Cardiac atrium fibroblast (primary cell): Measurements from ENCODE around the genes TRMO and HEMGN.

GRCh38 chr9:97921881-97922829 is at the start of gene TRMO:
TSS of gene TRMO (minus strand) at chr9:97922500.
- RAMPAGE, long total RNA = start-site peak on the minus strand at chr9:97922487-97922556, 28 and 25 reads in 2 replicates

GRCh38 chr9:97937703-97938606 is at the start of gene HEMGN:
TSS of gene HEMGN (minus strand) at chr9:97938172.
- RAMPAGE, long total RNA = no peak

DNA sequence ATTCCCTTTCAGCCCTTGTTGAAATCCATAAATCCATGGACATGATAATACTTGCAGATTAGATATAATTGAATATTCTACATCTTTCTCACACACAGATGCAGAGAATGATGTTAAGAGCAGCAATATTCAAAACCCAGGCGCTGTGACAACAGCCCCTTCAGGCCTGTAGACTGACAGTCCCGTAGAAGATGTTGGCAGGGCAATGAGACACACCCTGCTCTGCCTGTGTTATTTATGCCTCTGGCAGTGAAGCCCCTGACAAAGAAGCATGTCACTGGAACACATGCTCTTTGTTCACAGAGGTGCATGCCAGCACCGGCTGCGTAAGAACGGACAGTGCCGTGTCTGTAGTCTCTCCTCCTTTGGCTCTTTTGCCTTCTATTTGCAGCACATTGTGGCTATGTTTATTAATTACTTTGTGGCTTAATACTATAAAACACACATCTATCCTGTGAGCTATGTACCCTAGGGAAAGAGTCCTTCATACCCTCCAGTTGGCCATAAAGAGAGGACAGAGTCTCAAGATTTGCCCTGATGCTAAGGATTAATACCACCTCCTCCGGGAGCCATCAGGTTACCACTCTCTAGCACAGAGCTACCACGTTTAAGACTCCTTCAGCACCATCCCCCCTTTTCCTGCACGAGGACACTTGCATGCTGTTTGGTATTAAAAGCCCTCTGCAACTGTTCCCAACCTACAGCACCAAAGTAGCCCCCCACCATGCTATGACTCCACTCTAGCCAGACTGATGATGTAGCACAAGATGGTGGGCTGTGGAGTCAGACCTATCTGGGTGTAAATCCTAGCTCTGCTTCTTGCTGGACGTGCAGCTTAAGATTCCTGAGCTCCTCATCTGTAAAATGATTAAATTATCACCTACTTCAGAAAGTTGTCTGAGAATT is 2.0 kb upstream of the ANP32B start:
- RAMPAGE, long total RNA = no peak

DNA sequence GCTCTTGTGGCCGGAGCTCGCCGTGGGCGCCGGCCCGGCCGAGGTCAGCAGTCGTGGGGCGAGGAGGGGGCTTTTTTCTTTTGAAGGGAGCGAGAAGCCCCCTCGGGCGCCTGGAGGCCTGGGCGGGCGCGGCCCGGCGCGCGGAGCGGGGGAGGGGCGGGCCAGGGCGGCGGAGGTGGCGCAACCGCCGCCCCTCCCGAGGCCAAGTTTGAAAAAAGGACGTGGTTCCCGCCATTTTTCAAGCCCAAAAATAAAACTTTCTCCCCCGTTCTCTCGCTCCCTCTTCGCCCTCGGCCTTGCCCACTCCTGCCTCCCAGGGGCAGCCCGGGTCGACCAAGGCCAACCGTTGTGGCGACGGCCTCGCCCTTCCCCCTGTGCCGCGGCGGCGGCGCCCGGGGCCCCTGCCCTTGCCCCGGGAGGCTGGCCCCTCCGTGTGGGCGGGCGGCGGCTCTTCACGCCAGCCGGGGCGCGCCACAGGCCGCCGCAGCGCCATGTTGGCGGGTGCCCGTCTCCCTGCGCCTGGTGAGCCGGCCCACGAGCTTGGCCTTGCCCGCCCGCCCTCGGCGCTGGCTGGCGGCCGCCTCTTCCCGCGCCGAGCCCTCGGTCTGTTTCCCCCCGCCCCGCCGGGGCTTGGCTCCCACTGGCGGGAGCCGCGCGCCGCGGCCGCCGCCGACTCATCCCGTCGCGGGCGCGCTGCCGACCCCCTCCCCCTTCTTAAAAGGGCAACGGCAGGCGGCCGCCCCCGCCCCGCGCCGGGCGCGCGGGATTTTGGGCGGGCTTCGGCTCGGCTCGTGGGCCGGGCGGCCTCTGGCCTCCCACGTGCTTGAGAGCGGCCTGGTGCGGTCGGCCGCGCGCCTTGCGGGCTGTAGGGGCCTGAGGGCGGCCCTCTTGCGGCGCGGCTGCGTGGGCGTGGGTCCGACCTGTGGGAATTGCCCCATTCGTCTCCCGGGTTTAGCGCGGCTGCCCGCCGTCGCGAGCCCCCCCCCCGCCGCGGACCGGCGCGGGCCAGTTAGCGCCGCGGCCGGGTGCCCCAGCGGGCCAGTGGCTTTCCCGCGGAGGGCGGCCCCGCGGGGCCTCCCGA is 1.3 kb downstream of the ANP32B start:
- RAMPAGE, long total RNA = no peak

- RAMPAGE, long total RNA = no peak
Observed at GRCh38 chr9:98012371-98012717, 29.2 kb downstream of the ANP32B start.

DNA sequence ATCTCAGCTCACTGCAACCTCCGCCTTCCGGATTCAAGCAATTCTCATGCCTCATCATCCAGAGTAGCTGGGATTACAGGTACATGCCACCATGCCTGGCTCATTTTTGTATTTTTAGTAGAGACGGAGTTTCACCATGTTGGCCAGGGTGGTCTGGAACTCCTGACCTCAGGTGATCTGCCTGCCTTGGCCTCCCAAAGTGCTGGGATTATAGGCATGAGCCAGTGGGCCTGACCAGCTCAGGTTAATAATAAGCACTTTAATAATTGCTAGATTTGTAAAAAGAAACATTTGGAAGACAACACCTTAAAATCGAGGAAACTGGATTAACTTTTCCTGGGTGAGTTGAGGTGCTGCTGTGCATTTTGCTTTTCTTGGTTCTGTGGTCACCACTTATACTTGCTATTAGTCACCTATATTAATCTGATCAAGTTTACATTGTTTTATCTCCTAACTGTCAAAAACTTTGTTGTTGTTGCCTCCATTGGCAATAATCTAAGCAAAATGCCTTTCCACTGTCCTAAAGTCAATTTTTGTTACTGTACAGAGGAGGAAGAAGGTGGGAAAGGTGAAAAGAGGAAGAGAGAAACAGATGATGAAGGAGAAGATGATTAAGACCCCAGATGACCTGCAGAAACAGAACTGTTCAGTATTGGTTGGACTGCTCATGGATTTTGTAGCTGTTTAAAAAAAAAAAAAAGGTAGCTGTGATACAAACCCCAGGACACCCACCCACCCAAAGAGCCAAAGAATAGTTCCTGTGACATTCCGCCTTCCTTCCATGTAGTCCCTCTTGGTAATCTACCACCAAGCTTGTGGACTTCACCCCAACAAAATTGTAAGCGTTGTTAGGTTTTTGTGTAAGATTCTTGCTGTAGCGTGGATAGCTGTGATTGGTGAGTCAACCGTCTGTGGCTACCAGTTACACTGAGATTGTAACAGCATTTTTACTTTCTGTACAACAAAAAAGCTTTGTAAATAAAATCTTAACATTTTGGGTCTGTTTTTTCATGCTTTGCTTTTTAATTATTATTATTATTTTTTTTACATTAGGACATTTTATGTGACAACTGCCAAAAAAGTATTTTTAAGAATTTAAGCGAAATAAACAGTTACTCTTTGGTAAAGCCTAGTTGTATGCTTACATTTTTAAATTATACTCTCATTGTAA is 32.1 kb downstream of the ANP32B start:
- RAMPAGE, long total RNA = no peak

DNA sequence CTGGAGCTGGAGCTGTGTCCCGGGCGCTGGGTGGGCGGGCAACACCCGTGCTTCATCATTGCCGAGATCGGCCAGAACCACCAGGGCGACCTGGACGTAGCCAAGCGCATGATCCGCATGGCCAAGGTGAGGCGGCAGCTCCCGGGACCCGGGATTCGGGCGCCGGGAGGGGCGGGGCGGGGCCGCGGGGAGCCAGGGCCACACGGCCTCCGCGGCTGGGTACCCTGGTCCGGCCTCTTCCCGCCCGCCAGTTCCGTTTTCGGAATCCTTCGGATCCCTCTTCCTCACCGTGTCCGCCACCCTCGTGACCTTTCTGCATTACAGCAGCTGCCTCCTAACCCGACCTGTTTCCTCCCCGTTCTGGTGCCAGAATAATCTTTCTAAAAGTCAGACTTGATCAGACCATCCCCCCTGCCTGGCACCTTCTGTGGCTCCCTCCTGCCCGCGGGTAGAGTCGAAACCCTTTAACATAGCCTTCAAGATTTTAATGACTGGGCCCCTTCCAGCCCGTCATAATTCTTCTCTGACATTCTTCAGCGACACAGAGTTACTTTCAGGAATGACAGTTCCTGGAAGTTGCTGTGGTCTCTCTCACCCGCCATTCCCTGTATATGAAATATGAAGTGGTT is 397 bp downstream of the NANS start:
- RAMPAGE, long total RNA = no peak

DNA sequence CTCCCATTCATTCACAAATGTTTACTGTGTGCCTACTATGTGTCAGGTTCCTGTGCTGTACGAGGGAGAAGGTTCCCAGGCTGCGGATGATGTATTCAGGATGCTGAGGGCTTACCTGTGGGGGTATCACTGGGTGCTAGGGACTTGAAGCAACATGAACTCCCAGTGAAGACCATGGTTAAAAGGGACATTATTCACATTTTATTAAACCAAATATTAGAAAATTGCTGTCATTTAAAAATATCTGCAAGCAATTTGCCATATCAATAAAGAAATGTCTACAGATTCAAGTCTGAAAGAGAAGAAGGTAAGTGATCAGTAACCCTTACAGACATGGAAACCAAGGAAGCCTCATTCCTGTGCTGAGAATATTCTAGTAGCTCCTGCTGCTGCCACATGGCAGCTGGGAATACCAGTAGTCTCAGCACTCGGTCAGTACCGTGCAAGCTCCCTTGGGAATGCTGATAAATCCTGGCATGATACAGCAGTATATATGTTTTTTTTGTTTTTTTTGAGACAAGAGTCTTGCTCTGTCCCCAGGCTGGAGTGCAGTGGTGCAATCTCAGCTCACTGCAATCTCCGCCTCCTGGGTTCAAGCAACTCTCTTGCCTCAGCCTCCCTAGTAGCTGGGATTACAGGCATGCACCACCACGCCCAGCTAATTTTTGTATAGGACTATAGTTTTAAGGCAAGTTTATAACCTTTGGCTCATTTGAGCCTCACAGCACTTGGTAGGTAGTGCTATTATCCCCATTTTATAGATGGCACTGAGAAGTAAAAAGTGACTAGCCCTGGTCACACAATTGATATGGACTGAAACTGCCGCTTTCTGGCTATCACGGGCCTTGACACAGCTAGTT is 27.9 kb downstream of the NANS start:
- RAMPAGE, long total RNA = no peak

DNA sequence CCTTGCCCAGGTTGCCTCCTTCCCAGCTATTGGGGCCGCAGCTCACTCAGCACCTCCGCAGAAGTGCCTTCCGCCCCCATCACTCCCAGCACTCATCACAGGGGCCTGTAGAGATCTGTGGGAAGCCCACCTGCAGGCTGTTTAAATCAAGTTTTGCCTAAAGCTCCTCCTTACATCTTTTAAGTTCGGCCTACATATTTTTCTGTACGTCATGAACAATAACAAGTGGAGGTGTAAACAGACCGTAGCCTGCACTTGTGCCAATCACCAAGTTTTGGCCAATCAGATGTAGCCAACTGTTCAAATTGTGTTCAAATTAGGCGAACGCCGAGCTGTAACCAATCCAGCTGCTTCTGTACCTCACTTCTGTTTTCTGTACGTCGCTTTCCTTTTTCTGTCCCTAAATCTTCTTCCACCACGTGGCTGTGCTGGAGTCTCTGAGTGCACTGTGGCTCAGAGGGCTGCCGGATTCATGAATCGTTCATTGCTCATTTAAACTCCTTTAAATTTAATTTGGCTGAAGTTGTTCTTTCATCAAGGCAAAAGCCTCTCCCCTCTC is 26.5 kb downstream of the TRIM14 start:
- RAMPAGE, long total RNA = no peak

GRCh38 chr9:98104335-98104570 is 14.8 kb downstream of the TRIM14 start:
- RAMPAGE, long total RNA = no peak

DNA sequence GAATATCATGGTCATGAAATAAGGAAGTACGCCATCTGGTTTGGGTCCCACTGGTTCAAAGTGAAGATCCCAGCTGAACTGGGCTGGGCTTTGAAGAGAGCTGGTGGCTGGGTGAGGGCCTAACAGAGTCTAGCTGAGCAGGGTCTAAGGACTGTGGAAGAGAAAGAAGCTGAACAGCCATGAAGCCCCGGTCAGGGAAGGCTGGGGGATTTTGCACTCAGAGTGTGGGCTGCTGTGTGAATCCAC is 14.5 kb downstream of the TRIM14 start:
- RAMPAGE, long total RNA = no peak

DNA sequence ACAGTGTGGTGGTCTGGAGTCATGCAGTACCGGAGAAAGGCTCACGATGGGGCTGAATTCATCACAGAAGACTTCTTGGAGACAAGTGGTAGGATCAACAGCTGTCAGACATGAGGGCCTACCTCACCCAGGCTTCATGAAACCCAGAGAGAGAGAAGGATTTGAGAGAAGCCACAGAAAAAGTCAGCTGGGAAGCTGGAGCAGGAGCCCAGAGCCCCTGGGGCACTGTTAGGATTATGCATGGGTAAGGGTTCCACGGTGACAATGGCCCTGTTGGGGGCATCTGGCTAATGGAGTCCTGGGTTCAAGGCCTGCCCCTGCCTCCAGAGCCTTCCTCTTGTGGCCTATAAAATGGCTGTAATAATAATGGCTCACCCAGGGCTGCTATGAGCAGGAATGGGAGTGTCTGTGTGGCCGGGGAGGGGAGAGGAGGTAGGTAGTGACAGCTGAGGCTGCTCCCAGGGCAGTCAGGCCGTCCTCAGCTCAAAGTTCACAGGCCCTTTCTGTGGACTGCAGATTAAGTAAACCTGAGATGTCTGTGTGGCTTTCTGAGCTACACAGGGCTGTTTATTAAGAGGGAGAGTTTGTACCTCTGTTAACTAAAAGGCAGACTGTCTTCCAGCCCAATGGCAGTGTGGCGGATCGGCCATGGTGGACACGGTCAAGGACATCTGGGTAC is 843 bp downstream of the TRIM14 start:
- RAMPAGE, long total RNA = no peak

GRCh38 chr9:98121055-98121636 is 2.1 kb upstream of the TRIM14 start:
- RAMPAGE, long total RNA = no peak

GRCh38 chr9:98129375-98129989 is 10.5 kb upstream of the TRIM14 start:
- RAMPAGE, long total RNA = no peak

DNA sequence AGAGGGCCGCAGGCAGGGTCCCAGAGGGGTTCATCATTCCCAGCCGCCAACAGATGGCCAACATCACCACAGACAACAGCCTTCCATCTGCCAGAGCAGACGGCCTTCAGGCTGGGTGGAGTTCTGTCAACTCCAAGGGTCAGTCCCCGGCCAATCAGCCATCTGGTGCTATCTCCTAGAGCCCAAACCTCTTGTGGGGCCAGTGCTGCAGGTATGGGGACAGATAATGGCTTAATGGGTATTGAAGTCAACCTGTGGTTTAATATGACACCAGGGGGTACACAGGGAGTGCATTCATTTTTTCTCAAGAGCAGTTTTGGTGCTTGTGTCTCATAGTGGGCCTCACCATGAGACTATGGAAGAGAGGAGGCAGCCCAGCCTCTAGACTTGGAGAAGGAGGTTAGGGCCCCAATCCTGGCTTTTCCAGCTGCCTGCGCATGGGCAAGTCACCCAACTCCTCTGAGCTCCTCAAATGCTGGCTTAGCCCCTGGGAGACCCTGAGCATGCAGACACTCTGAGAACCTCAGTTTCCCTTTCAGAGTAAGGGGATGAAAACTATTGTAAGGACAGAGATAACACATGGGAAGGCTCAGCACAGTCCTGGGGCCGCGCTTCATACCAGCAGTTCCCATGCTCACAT is 30.2 kb downstream of the TBC1D2 start:
- RAMPAGE, long total RNA = no peak

DNA sequence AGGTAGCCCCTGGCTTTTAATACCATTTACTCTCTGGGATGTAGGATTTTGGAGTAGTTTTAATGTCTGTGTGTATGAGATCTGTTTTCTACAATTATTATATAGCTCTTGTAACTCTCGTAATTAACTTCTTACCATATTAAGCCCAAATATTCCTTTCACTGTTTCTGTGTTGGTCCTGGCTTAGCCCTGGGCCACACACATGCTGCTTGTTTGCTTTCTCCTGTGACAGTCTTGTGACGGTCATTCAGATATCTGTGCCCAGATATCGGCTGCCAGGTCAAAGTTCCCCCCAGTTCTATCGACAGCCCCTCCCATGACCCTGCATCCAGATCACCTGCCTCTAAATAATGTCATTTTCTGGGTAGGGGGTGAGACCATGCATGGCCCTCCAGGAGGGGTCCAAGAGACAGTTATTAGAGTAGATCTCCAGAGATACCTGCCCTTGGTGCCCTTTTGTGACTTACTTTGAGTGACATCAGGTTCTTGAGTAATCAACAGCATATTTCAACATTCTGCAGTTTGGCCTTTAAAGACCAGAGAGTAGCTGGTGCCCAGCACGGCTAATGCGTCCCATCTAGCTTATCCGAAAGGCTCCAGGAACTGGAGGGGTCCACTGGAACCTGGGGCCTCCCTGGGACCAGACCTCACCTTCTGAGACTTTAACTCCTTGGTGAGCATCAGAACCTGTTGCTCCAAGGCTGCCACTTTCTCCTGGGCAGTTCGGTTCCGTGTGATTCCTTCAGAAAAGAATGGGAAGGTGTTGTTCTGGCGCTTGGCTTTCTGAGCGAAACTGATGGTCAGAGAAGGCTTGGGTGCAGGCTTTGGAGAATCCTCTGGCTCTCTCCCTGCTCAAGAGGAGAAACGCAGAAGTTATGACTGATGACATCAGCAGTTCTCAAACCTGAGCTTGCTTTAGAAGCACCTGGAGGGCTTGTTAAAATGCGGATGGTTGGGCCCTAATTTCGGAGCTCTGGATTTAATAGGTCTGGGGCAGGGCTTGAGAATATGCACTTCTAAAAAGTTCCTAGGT is 26.8 kb downstream of the TBC1D2 start:
- RAMPAGE, long total RNA = no peak

- RAMPAGE, long total RNA = no peak
Observed at GRCh38 chr9:98806509-98807075, 878 bp upstream of the GALNT12 start.

GRCh38 chr9:98848331-98848693 is 40.8 kb downstream of the GALNT12 start:
- RAMPAGE, long total RNA = no peak

- RAMPAGE, long total RNA = no peak
Observed at GRCh38 chr9:98971153-98971555, 27.4 kb downstream of the COL15A1 start.

- RAMPAGE, long total RNA = no peak
Observed at GRCh38 chr9:99024754-99025520, 80.0 kb upstream of the TGFBR1 start.